A375 (cell line): ENCODE measurements around a stretch of chr17.

DNA sequence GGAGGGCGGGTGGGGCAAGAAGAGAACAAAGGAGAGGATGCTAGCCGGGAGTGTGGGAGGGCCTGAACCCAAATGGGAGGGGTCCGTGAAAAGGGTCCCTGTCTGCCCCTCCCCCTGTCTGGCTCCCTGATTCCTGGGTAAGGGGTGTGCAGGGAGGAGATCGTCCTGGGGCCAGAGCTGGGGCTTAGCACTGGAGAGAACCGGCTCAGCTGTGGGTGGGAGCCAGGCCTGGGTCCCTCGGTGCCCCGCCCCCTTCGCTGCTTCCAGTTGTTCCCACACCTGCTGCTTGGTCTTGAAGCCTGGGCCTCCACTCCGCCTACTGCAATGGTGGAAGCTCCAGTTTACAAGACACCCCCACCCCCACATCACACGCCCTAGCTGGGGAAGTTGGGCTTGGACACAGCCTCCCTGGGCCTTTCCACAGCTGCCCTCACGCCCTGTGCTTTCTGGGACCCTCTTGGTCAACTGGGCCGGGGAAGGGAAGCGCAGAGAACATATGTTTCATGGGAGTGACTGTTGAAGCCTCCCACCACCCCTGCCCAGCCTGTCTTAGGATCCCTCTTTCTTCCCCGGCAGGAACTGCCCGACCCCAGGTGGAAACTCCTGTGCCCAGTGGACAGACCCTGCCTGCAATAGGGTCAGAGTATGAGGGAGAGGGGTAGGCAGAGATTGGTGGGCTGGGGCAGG lies 10.3 kb downstream of the HEXIM2 start:
- RAMPAGE, long total RNA, result no peak

DNA sequence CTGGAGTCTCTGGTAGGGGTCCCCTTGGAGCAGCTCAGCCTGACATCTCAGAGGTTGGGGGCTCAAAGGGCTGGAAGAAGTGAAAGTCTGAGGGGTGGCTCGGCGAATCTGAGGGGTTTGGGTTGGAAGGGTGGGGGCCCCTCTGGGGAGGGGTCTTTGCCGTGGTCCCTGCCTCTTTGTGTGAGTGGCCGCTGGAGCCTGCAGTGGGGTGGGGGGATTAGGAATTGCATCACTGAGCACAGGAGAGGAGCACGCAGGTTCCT lies 9.7 kb downstream of the FMNL1 start:
- RAMPAGE, long total RNA, result no peak

GRCh38 chr17:45231884-45232151 lies 10.1 kb downstream of the FMNL1 start:
- RAMPAGE, long total RNA, result no peak

DNA sequence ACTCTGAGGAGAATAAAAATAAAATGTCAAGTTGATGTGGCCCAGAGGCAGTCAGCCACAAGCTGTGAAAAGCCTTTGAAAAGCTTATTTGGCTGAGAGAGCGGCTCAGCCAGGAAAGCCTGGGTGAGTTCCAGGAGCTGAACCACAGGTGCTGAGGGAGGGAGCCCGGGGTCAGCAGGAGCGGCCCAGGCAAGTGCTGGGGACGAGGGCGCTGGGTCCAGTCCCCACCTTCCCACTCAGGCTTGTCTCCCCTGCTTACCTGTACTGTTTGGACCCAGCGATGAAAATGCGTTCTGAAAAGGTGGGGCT lies 27.0 kb upstream of the SPATA32 start:
- RAMPAGE, long total RNA, result no peak

GRCh38 chr17:45311552-45312471 lies 5.0 kb downstream of the MAP3K14 start:
- RAMPAGE, long total RNA, result no peak

GRCh38 chr17:45312472-45313341 lies 4.1 kb downstream of the MAP3K14 start:
- RAMPAGE, long total RNA, result no peak

GRCh38 chr17:45320830-45321364 lies 4.1 kb upstream of the MAP3K14 start:
- RAMPAGE, long total RNA, result no peak

DNA sequence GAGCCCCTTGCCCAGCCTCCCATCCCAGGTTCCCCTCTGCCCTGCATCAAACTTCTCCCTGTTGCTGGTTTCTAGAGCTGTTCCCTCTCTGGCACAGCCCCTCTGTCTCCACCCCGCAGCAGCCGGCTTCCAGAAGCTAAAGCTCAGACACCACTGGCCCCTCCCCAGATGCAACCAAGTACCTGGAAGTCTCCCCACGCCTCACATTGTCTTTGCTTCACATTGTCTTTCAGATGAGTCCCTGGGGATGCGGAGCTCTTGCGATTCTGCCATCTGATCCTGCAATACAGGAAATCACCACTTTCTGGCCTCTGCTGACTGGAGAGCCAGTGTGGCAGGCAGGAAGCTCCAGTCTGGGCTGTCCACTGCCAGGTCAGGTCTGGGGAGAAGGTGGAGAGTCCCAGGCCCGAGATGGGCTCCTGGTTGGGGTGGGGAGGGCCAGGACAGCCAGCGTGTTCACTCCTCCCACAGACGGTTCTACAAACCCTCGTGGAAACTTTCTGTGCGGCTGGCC lies 47.7 kb upstream of the MAP3K14 start:
- RAMPAGE, long total RNA, result no peak

DNA sequence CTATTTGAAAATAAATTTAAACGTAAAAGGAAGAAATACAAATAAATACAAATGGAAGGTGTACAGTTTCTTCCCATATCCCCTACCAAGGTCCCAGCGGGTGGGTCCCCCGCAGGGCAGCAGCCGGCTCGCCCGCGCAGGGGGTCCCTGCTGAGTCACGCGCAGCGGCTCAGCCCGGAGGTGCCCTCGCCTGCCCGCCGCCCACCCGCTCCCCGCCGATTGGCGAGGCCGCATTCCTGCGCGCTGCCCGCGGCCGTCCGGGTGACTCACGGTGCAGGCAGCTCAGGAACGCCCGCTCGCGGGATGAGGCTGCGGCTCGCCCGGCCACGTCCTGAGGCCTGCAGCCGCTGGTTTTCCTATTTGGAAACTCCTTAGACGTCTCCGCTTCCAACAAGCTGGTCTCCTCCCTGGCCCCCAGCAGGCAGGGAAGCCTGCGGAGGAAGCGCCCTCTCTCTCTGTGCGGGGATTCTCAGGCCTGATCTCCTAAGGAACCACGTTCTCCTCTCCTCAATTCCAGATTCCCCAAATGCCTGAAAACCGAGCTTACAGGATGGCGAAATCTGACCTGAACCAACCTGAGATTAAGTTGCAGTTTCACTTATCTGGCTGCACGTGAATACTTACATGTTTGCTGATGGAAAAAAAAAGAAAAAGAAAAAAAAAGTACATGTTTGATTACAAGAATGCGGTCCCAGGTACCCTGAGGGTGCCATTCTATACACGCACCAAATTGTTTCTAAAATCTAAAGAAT lies 54.9 kb upstream of the MAP3K14 start:
- RAMPAGE, long total RNA, result no peak

- RAMPAGE, long total RNA, result no peak
These were observed 39.5 kb downstream of the ARHGAP27 start for GRCh38 chr17:45393197-45393482.

DNA sequence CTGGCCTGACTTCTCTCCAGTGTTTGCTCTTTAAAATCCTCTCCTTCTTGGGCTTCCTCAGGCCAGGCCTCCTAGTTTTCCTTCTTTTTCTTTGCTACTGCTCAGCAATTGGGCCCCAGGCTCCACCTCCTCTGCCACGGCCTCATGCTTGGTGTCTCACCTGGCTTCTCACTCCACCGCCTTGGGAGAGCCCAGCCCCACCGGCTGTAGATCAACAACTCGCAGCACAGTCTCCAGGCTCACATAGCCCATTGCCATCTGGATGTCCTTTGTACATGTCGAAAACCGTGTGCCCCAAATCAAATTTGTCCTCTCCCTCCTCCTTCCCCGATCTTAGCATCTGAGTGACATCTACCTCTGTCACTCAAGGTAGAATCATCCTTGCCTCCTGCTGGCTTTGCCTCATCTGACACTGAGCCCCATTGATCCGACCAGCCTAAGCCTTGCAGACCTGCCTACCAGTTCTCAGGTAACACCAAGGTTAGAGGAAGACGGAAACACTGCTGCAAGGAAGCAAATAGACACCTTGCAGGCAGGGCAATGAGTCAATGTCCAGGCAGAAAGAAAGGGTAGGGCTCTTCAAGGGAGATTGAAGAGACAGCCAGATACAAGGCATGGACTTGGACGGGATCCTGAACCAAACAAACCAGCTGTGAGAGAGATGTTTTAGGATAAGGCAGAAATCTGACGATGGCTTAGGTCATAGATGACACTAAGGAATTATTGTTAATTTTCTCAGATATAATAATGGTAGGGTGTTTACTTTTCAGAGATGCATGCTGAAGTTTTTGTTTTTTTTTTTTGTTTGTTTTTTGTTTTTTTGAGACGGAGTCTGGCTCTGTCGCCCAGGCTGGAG lies 17.2 kb downstream of the ARHGAP27 start:
- RAMPAGE, long total RNA, result no peak

- RAMPAGE, long total RNA, result no peak
These were observed 3.6 kb upstream of the ARHGAP27 start for GRCh38 chr17:45436114-45436884.

- RAMPAGE, long total RNA, result no peak
These were observed 13.3 kb upstream of the ARHGAP27 start for GRCh38 chr17:45445696-45446612.

GRCh38 chr17:45578623-45579391 lies 88.3 kb upstream of the PLEKHM1 start:
- RAMPAGE, long total RNA, result no peak

GRCh38 chr17:45579392-45580030 lies 89.0 kb upstream of the PLEKHM1 start:
- RAMPAGE, long total RNA, result no peak

DNA sequence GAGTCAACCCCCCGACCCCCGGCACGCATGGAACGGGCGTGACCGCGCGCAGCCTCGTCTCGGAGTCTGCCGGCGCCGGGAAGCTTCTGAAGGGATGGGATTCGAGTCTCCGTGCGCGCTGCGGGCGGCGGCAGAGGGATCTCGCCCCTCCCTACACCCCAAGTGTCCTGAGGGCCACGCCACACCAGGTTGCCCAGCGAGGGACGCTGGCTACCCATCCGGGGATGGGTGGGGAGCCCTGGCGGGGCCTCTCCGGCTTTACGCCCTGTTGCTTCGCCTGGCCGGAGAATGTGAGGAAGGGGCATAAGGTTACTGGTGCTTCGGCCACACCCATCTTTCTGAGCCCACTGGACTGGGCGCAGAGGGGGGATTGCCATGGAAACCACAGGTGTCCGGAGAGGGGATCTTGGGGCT lies 1.8 kb downstream of the MAPT start:
- RAMPAGE, long total RNA, result no peak

DNA sequence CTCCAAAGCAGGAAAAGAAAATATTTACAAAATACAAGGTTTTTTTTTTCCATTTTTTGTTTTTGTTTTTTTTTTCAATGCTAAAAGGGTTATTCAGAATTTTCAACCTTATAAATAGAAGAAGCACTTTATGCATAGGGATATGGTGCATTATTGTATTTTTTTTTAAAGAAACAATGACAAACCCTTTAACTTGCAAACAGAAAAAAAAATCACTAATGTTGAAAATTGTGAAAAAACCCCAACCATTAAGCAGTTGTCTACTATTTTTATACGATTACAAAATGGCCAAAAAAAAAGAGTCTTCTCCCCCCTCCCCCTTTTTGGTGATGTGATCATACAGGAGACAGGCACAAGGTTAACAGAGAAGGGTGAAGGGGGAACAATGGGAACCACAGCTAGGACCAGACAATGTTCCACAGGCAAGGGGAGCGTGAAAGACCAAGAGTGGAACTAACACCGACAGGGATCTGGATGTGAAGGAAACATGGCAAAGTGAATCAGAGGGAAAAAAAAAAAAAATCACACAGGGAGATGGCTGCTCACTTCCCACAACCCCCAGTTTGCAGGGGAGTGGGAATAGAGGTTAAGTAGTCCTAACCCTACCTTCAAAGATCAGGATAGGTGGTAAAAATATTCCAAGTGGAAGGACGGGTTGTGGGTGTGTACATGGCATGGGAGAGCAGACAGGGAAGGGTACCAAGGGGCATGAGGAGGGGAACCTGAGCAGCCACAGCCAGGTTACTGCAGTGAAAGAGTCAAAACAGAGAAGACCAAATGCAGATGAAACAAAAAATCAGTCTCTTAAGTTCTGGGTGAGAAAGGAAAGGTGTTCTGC lies 31.3 kb downstream of the STH start:
- RAMPAGE, long total RNA, result no peak

GRCh38 chr17:46030971-46031933 lies 32.2 kb downstream of the STH start:
- RAMPAGE, long total RNA, result no peak

DNA sequence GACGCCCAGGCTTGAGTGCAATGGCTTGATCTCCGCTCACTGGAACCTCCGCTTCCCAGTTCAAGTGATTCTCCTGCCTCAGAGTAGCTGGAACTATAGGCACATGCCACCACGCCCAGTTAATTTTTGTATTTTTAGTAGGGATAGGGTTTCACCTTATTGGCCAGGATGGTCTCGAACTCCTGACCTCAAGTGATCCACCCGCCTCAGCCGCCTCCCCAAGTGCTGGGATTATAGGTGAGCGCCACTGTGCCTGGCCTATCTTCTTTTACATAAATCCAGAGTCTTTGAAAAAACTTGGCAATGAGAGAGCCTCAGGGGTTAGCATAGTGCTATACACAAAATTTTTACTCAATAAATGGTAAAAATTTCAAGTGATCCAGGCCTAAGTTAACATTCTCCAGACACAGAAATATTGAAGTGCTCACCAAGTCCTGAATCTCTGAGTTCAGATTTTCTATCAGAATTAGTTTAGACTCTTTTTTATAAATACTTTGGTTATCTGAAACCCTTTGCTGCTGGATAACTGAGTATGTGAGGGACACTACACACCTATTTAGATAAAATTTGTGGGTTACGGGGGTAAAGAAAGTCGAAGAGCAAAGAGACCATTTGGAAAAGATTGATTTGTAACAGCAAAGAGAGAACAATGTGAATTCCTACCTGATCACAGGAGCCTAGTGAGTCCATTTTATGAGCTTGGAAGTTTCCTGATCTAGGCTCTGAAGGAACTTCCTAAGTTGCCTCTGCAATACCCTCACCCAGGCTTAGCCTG lies 37.9 kb downstream of the STH start:
- RAMPAGE, long total RNA, result no peak

- RAMPAGE, long total RNA, result no peak
These were observed 46.0 kb downstream of the STH start for GRCh38 chr17:46044800-46045602.